Right common carotid artery plus branches (tissue), 1 donor: ENCODE measurements around a stretch of chr6.

DNA sequence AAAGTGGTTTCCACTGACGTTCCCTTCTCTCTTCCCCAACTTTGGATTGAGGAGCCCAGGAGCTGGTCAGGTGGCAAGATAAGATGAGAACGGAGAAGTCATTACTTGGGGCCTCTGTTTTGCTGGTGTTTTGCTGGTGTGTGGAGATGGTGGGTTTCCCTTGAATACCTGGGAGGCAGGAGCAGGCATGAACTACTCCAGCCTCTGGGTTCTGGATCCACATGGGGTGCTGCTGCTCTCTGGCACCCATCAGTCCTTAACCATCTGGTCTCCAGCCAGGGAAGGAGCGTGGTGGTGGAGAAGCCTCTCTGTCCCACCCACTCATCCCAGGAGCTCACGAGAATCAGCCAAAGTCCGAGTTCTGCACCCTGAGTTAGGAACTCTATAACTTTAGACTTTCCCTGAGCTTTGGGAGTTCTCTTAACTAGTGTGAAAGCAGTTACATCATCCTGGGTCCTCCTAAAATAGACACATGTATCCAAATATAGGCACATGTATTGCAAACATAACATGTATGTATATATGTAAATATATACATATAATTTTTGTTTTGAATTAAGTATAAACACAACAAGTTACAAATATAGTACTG, 5.5 kb upstream of the PLG start:
- PRO-cap, result no peak

GRCh38 chr6:160709045-160709482, 7.0 kb downstream of the PLG start:
- PRO-cap, result no peak

DNA sequence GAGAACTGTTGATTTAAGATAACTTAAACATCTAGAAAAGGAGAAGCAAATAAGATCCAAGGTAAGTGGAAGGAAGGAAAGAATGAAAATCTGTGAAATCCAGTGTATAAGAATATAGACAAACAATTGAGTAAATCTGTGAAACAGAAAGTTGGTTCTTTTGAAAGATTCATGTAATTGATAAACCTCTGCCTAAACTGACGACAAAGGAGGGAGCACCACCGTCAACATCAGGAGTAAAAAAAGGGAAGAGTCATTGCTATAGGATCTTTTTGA, 24.7 kb downstream of the PLG start:
- PRO-cap, result no peak

GRCh38 chr6:160927070-160927406, 64.5 kb upstream of the MAP3K4 start:
- PRO-cap, result no peak

- PRO-cap, result no peak
Measured at GRCh38 chr6:160967834-160968122, 23.8 kb upstream of the MAP3K4 start.

- PRO-cap, result no peak
Measured at GRCh38 chr6:161048469-161048992, 57.0 kb downstream of the MAP3K4 start.

GRCh38 chr6:161079609-161079916, 88.0 kb downstream of the MAP3K4 start:
- PRO-cap, result no peak

DNA sequence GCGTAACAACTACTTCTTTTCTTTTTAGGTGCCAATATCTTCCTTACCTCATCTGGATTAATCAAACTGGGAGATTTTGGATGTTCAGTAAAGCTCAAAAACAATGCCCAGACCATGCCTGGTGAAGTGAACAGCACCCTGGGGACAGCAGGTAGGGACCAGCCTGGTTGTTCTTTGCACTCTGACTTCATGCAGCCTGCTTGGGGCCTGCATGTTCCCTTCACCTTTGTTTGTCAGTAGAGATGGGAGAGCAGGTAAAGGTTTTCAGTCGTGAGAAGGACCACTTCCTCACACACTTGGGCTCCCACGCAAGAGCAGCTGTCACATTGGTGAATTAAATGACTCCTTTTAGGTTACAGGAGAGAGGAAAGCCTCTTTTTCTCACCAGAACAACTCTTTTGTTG, 120.2 kb downstream of the MAP3K4 start:
- PRO-cap, result no peak

GRCh38 chr6:161254717-161255484, 19.0 kb downstream of the AGPAT4 start:
- PRO-cap, result no peak

DNA sequence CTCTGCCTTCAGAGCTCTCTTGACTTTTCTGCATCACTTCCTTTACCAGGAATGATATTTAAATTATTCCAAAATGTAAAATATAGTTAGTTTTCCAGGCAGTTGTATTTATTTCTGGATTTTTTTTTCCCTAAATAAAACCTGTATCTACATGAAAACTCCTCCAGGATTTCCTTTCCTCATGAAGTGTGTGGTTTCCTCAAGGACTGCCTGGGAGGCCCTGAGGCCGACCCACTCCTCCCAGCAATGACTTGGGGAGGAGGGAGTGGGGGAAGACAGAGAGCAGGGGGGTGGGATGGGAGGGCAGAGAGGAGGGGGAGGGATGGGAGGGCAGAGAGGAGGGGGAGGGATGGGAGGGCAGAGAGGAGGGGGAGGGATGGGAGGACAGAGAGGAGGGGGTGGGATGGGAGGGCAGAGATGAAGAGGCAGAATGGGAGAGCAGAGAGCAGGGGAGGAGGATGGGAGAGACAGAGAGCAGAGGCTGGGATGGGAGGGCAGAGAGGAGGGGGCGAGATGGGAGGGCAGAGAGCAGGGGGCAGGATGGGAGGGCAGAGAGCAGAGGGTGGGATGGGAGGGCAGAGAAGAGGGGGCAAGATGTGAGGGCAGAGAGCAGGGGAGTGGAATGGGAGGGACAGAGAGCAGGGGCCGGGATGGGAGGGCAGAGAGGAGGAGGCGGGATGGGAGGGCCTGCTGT, 161.9 kb upstream of the AGPAT4 start:
- PRO-cap, result no peak

GRCh38 chr6:161438820-161439802, 165.2 kb upstream of the AGPAT4 start:
- PRO-cap, result unidirectional peak, plus-strand start at chr6:161439223

- PRO-cap, result no peak
Measured at GRCh38 chr6:162387778-162388146, 339.8 kb downstream of the PRKN start.

DNA sequence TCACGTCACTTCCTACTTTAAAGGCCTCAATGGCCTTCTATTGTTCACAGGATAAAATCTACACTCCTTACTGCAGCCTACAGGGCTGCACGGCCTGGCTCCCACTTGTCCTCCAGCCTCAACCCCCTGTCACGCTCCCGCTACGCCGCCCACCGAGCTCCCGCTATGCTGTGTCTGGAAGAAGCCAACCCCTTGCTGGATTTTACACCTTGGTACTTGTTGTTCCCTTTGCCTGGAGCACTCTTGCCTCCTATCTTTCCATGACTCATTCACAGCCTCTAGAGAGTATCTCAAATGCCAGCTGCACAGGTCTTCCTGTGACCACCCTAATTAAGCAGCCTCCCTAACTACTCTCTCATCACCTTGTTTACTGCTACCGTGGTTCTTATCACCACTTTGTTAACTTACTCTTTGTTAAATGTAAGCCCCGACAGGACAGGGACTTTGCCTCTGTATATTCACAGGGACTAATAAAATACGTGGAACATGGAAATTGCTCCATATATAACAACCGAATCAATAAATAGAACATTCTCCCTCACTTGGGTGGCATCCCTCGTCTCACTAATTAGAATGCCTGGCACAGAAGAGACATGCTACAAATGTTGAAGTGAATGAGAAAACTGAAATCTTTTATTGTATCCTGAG, 259.8 kb downstream of the PRKN start:
- PRO-cap, result no peak

GRCh38 chr6:162621245-162621555, 106.4 kb downstream of the PRKN start:
- PRO-cap, result no peak

GRCh38 chr6:163264246-163264860, 150.2 kb upstream of the QKI start:
- PRO-cap, result no peak

- PRO-cap, result no peak
Measured at GRCh38 chr6:163341425-163342250, 72.9 kb upstream of the QKI start.

DNA sequence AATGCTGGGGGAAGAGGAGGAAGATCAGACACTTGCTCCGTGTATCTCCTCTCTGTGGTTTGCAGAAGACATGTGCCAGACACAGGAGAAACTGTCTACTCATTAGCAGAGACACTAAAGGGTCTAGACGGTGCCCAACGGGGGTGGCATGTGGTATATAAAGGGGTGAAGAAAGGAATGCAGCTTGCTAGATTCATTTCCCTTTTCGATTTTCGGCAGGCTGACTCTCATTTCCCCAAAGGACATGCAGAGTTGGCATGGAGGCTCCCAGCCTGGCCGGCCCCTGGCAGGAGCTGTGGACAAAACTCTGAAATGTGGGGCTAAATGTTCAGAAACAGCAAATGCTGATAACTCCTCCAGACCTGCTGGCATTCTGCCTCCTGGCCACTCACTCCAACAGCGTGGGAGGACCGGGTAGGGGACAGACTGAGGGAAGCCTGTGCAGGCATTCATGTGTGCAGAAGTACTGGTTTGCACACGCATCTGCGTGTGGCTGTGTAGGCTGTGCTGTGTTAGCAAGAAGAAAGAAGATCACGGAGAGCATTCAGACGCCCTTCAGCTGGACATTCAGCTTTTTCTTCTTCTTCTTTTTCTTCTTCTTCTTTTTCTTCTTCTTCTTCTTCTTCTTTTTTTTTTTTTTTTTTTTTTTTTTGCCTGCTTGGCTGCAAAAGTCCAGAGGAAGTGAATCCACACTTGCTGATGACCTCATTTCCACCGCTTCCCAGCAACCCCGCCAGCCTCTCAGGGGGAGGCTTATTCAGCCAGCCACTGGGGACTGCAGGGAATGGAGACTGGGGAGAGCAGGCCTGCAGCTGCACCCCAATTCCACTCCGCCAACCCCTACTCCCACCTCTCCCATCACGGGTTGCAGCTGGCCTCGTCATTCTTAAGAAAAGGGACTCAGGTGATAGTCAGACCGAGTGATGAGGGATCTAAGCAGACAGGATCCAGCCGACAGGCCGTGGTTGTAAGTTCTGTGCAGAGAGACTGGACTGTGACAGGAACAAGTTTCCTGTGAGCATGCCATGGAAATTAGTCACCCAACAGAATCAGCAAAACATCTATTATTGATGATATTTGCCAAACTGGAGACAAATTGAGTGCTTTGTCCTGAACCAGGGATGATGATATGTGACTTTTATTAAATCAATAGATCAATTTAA, 59.2 kb upstream of the QKI start:
- PRO-cap, result unidirectional peak, plus-strand start at position 771 of the sequence

GRCh38 chr6:163393896-163394267, 20.6 kb upstream of the QKI start:
- PRO-cap, result no peak

- PRO-cap, result no peak
Measured at GRCh38 chr6:163417665-163418072, 3.2 kb downstream of the QKI start.

GRCh38 chr6:163458249-163458740, 43.8 kb downstream of the QKI start:
- PRO-cap, result no peak